Breast epithelium (tissue), 2 donors: ENCODE measurements around the gene SNX8.

DNA sequence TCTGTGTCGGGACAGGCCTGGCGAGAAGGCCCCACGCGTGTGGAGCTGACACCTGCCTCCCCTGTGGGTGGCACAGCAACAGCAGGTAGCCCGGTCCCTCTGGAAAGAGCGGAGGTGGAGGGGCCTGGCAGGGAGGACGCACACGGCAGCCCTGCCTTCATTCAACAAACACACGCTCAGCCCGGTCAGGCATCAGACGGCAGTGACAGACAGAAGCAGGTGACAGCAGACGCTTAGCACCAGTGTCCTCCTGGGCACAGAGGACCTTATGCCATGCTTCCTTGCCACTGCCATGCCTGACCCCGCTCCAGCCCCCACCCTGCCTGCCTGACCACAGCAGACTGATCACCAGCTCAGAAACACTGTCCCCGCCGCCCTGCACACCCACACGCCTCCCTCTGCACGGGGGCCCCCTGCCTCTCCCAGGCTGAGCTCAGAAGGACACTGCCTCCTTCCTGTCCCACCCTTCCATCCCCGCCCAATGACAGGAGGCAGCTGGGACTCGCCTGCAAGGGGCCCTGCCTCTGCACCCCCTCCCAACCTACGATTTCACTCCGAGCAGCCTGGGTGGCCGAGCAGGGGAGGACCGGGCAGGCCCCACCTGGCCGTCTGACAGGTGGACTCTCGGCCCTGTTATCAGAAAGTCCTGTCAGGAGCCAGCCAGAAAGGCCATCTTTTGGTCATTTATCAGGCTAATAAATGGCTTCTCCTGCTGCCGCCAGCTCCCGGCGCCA is 183.4 kb downstream of the ELFN1 start:
- PRO-cap: no peak
- RAMPAGE, long total RNA, 2 experiments: no peak in any of the 2 experiments

GRCh38 chr7:1861074-1861416 is 191.0 kb downstream of the ELFN1 start:
- PRO-cap: no peak
- RAMPAGE, long total RNA, 2 experiments: no peak in any of the 2 experiments

DNA sequence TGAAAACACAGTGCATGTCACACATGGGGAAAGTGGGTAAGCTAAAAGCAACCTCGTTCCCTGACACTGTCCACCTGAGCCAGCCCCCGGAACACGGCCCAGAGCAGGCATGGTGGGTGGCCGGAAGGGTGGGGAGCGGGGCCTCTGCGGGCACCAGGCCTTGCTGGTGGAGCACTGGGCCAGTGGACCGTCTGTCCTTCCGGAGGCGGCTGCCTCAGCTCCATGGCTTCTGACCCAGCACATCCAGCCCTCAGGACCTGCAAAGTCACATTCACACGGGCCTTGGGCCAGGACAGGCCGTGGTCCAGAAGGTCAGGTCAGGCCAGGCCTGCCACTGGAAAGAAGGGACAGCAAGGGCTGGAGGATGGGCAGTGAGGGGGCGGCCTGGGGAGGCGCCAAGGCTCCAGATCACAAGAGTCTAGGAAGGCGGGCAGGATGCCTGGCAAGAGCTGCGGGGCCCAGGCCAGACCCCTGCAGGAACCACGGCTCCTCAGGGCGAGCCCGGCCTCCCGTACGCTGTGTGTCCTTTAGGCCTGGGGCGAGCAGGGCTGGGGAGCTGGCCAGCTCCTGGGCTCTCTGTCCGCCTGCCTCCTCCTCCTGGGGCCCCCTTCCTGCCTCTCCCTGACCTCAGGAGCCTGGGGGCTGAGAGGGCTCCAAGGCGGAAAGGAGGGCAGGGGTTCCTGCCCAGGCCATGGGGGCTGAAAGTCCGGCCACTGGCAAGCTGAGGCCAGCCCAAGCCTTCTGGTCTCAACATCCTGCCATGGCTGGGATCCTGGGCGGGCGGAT is 225.7 kb downstream of the ELFN1 start:
- PRO-cap: no peak
- RAMPAGE, long total RNA, 2 experiments: no peak in any of the 2 experiments

GRCh38 chr7:1951060-1951739 is 281.1 kb downstream of the ELFN1 start:
- PRO-cap: no peak
- RAMPAGE, long total RNA, 2 experiments: no peak in any of the 2 experiments

DNA sequence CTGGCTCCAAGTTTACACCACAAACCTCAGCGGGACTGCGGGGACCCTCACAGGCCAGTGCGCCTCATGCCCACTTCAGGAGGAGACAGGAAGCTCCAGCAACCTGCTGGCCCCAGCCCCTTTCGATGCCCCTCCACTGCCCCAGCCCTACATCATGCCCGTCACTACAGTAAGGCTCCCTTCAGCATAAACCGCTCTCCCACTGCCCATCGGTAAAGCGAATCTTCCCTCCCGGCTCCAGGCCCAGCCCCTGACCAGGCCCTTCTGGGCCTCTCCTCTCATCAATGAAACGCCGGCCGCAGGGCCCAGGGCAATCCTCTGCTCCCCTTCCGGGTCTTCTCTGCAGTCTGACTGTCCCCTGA is 233.2 kb downstream of the MAD1L1 start:
- PRO-cap: no peak
- RAMPAGE, long total RNA, 2 experiments: no peak in any of the 2 experiments

DNA sequence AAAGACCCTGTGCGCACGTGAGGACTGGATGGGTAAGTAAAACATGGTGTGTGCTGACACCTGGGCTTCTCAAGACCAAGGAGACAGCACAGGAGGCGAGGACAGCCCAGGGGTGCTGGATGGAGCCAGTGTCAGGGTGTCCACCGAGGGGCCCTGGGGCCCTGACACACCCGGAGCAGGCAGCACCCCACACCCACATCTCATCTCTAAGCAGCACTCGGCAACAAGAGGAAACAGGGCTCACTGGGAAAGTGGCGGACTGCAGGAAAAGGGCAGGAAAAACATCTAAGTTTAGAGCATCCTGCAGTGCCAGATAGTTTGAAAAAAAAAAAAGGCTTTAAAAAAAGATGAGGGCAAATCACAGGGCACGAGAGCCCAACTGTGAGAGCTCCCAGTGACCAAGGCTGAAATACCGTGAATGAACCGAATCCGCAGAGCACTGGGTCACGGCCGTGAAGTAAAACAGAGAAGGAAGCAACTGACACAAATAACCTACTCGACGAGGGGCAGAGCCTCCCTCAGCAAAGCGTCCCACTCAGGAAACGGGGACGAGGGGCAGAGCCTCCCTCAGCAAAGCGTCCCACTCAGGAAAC is 120.1 kb downstream of the MAD1L1 start:
- PRO-cap: no peak
- RAMPAGE, long total RNA, 2 experiments: no peak in any of the 2 experiments

DNA sequence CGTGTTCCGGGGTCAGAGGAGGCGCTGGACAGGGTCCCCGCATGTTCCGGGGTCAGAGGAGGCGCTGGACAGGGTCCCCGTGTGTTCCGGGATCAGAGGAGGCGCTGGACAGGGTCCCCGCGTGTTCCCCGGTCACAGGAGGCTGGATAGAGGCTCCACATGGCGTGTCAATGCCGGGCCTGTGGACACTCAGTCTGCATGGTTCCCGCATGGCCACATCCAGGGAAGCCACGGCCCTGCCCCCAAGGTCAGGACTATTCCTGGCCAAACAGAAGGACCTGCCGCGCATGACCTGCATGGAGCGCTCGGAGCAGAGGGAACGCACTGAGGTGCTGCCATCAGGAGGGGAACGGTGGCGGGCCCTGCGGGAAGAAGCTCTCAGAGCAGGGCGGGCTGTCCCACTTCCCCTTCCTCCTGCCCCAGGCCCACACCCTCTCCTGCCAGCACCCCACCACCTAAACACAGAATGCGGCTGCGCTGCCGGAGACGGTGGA is 117.2 kb downstream of the MAD1L1 start:
- PRO-cap: no peak
- RAMPAGE, long total RNA, 2 experiments: no peak in any of the 2 experiments

- PRO-cap: no peak
- RAMPAGE, long total RNA, 2 experiments: no peak in any of the 2 experiments
Measured at GRCh38 chr7:2224822-2225390, 7.8 kb downstream of the MAD1L1 start.

GRCh38 chr7:2225399-2225969 is 7.3 kb downstream of the MAD1L1 start:
- PRO-cap: no peak
- RAMPAGE, long total RNA, 2 experiments: no peak in any of the 2 experiments

- PRO-cap: unidirectional peak, plus-strand start at chr7:2299374
- RAMPAGE, long total RNA, 2 experiments: no peak in any of the 2 experiments
Measured at GRCh38 chr7:2299016-2299738, 15.1 kb downstream of the SNX8 start.

DNA sequence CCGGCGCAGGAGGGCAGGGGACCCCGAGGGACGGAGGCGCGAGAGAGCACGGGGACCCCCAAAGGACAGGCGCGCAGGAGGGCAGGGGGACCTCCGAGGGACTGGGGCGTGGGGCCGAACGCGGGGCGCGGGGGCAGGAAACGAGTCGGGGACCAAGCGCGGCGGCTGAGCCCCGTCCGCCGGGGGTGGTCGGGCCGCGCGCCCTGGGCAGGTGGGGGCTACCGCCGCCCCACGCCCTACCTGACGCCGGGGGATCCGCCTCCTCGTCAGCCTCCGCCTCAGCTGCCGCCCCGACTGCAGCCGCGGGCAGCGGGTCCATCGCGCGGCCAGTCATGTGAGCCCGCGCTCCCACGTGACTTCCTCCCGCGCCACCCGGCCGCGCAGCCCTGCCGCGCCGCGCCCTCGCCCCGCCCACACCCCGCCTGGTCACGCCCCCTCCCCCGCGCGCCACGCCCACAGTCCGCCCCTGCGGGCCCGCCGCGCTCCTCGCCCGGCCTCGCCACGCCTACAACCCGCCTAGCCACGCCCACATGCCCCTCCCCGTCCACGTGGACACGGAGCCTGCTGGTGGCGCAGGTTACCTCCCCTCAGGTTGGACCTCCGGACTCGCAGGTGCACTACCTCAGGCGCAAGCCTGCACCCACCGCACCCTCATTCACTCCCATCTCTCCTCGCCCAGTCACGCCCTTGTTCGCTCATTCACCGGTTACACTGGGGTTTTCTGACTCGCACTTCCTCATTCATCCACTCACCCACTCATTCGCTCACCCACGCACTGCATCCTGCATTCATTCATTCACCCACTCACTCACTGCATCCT is at the start of gene SNX8:
Gene SNX8, minus strand, starts transcription at position 354 of the 820 bp plus-strand sequence.
- PRO-cap: unidirectional peak, minus-strand start at position 334 of the sequence; unidirectional peak, minus-strand start at position 354 of the sequence; unidirectional peak, minus-strand start at position 404 of the sequence
- RAMPAGE, long total RNA, 2 experiments: no peak in any of the 2 experiments

GRCh38 chr7:2363455-2363780 is 8.8 kb downstream of the EIF3B start:
- PRO-cap: no peak
- RAMPAGE, long total RNA, 2 experiments: no peak in any of the 2 experiments

GRCh38 chr7:2375616-2376310 is 21.1 kb downstream of the EIF3B start:
- PRO-cap: no peak
- RAMPAGE, long total RNA, 2 experiments: no peak in any of the 2 experiments

GRCh38 chr7:2411808-2412724 is 8.7 kb downstream of the CHST12 start:
- PRO-cap: no peak
- RAMPAGE, long total RNA, 2 experiments: no peak in any of the 2 experiments

DNA sequence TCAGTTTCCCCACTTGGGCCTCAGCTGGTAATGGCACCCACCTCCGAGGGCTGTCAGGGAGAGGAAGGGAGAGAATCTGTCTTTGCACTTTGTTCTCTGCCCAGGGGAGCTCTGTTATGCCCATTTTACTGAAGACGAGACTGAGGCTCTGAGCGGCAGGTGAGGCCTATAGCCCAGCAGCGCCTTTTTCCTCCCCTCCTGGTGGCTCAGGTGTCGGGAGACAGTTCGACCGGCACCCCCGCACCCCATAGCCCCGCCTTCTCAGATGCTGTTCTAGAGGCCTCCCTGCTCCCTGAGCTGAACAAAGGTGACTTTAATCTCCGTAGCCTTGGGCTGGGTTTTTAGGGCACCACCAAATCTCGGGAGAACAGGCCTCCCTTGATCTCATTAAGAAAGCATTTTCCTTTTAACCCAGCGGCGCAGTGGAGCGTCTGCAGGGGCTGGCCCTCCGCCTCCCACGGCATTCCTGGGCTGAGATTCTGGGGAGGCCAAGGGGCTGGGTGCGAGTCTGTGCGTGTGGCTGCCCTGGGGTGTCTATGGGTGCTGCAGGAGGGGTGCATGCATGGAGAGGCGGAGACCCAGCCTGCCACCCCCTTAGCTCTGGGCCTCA is 3.3 kb downstream of the LFNG start:
- PRO-cap: no peak
- RAMPAGE, long total RNA, 2 experiments: no peak in any of the 2 experiments

- PRO-cap: no peak
- RAMPAGE, long total RNA, 2 experiments: no peak in any of the 2 experiments
Measured at GRCh38 chr7:2527603-2528590, 8.3 kb downstream of the LFNG start.

DNA sequence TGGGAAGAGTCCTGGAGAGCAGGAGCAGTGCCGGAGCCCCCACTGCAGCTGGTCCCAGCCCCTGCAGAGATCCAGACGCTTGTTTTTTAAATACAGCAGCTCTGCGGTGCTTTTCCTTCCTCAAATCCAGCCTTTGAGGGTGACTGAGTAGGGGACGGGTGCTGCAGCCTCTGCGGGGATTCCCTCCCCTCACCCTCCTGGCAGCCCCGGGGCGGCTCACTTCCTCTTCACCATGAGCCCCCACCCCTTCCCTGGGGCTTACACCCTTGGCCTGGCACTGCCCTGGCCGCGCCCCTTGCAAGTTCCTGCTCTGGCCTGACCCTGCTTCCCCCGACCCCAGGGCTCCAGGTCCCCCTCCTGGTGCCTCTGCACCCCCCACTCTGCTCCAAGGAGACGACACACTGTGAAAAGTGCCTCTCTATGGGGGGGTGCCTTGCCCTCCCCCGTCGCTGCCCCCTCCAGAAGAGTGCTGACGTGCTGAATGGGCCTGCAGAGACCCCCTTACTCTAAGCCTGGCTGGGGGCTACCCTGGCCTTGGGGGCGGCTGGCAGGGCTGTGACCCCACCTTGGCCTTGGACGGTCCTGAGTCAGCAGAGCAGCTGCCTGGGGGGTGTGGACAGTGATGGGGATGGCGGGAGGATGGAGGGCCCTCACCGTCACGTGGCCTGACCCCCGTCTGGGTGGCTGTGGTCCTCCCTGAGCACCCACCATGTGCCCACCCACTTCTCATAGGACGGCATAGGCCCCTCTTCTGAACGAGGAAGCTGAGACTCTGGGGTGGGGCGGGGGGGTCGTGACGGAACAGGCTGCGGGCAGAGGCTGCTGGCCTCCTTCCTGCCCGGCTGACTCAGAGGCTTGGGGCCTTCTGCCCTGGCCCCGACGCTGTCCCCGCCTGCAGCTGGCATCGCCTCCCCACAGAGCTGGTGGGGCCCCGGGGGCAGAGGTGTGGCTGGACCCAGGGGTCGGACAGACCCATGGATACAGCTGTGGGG is 9.8 kb downstream of the LFNG start:
- PRO-cap: no peak
- RAMPAGE, long total RNA, 2 experiments: no peak in any of the 2 experiments

- PRO-cap: no peak
- RAMPAGE, long total RNA, 2 experiments: no peak in any of the 2 experiments
Measured at GRCh38 chr7:2549922-2550613, 5.3 kb downstream of the BRAT1 start.

- PRO-cap: no peak
- RAMPAGE, long total RNA, 2 experiments: no peak in any of the 2 experiments
Measured at GRCh38 chr7:2608504-2608917, 23.3 kb upstream of the TTYH3 start.

DNA sequence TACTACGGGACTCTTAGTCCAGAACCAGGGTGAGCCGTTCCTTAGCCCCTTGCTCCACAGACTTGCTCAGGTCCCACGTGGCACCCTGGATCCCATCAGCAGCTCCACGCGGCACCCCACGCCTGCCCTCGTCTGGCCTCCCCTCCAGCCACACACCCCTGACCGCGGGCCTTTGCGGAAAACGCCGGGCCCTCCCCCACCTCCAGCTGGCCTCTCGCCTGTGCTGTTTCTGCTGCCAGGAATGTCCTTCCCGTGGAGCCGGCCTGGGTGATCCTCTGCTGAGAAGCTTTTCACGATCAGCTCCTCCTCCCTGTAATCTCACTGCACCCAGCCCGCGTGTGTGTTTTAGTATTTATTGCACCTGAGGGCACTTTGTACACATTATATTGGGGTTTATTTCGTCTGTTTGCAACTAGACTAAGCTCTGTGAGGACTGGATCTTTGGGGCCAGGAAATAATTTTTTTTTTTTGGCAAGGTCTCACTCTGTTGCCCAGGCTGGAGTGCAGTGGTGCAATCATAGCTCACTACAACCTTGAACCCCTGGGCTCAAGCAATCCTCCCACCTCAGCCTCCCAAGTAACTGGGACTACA is 10.6 kb upstream of the TTYH3 start:
- PRO-cap: no peak
- RAMPAGE, long total RNA, 2 experiments: no peak in any of the 2 experiments